A375 (cell line): ENCODE data around the gene NFATC2IP.

GRCh38 chr16:28915309-28915684 lies 9.7 kb downstream of the RABEP2 start:
- RAMPAGE, long total RNA: no peak

GRCh38 chr16:28925313-28926233 lies 535 bp upstream of the RABEP2 start:
- RAMPAGE, long total RNA: no peak

DNA sequence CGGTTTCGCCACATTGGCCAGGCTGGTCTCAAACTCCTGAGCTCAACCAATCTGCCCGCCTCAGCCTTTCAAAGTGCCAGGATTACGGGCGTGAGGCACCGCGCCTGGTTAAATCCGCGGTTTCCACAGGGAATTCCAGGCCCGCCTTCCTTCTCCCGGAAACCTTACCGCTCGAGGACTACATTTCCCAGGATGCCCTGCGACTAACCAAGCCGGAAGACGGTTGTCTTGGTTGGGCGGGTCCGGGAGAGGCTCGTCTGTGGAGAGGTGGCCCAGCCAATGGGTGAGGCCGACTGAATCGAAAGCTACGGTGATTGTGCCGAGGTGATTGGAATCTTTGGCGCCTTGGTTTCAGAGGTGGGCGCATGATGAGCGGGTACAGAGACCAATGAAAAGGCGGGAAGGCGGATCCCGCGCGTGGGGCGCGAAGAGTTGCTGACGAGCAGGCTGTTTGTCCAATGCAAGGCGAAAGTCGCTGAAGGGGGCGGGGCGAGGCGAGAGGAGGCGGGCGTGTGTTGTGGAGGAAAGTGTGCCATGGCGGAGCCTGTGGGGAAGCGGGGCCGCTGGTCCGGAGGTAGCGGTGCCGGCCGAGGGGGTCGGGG lies at the start of gene NFATC2IP:
Gene NFATC2IP (plus strand): TSS at position 460 of the 602 bp plus-strand sequence.
- RAMPAGE, long total RNA: no peak

DNA sequence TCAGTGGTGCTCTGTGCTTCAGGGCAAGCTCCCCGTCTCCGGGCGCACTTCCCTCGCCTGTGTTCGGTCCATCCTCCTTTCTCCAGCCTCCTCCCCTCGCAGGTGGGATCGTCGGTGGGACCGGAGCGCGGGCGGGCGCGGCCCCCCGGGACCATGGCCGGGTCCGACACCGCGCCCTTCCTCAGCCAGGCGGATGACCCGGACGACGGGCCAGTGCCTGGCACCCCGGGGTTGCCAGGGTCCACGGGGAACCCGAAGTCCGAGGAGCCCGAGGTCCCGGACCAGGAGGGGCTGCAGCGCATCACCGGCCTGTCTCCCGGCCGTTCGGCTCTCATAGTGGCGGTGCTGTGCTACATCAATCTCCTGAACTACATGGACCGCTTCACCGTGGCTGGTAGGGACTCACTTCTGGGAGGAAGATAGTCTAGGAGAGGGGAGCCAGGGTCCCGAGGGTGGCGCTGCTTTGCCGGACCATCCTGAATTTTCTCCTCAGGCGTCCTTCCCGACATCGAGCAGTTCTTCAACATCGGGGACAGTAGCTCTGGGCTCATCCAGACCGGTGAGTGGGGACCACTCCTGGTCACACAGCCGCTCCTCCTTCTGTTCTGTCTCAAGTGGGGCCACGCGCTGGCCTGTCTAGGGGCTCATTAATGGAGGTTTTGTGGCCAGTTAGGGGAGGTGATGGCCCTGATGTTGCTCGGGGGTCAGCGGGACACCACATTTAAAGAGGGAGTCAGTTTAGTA lies 593 bp downstream of the SPNS1 start:
- RAMPAGE, long total RNA: no peak

DNA sequence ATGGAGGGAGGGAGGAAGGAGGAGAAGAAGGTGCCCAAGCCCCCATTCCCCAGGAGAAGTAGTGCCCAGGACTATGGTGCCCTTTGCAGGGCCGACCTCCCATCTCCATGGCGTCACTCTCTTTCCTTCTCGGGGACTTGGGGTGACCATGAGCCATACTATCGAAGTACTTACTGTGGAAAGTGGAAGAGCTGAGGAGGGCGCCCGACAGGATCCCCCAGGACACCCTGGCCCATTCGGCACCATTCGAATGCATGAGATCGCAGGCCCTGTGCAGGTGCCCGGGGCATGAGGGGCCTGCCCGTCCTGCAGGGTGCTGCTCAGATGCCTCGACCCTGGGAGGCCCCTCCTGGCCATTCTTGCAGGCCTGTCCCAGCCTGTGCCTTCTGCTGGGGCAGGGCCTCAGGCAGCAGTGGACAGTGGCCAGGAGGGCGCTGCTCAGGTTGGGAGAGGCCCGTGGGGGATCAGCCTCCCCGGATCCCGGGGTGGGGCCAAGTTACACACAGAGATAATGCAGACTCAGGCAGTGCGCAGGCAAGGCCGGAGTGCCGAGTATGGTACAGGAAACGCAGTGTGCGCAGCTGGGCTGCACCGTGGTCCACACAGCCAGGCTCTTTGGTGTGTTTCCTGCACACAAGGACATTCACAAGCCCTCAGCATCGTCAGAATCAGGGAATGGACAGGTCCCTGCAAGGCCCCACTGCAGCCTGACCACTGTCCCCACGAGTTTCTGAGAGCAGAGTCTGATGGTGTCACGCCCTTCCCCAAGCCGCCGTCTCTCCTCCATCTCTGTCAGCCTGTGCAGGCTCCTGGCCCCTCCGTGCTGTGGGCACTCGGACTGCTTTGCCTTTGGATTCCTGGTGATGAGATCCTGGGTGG lies 147.6 kb downstream of the LAT start:
- RAMPAGE, long total RNA: no peak

DNA sequence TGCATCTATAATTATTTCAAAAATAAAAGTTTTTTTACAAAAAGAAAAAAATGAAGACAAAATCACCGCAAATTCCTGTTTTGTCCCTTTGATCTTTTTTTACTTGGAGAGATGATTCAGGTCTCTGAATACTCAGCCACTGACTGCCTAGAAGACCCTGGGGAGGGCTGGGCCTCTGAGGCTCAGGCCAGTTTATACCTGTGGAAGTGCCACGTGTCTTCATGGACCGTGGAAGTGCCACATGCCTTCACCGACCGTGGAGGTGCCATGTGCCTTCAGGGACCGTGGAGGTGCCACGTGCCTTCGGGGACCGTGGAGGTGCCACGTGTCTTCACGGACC lies 170.6 kb downstream of the LAT start:
- RAMPAGE, long total RNA: no peak

GRCh38 chr16:29156817-29157639 lies 172.2 kb downstream of the LAT start:
- RAMPAGE, long total RNA: no peak

- RAMPAGE, long total RNA: no peak
Observed at GRCh38 chr16:29158647-29159264, 173.9 kb downstream of the LAT start.

DNA sequence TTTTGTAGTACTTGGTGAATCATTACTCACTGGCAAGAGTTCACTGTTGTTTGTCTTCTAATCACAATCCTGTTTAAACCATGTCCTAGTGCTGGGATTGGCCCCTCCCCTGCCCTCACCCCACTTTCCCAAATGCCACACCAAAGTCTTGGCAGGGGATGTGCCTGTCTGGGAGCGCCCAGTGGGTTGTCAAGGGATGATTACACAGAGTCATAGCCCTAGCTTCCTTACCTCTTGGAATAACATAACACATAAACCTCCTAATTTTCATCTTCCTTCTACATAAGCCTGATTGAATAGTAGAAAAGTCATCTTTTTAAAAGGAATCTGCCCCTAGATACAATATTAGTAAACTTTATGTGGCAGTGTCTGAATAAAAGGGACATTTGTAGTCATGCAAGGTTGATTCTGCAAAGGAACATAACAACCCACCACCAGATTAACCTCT lies 187.6 kb downstream of the LAT start:
- RAMPAGE, long total RNA: no peak

GRCh38 chr16:29200161-29200952 lies 206.2 kb downstream of the NPIPB11 start:
- RAMPAGE, long total RNA: no peak

- RAMPAGE, long total RNA: no peak
Observed at GRCh38 chr16:29220001-29220286, 186.6 kb downstream of the NPIPB11 start.

DNA sequence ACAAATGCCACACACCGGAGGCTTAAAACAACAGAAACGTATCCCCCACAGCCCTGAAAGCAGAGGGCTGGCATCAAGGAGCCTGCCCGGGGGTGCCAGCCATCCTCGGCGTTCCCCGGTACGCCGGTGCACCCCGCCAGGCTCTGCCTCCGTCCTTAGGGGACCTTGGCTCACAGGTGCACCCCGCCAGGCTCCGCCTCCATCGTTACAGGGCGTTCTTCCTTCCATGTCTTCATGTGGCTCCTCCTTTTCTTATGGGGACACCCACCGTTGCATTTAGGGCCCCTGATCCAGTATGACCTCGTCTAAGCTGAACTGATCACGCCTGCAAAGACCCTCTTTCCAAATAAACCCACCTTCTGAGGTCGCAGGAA lies 151.5 kb downstream of the NPIPB11 start:
- RAMPAGE, long total RNA: no peak

DNA sequence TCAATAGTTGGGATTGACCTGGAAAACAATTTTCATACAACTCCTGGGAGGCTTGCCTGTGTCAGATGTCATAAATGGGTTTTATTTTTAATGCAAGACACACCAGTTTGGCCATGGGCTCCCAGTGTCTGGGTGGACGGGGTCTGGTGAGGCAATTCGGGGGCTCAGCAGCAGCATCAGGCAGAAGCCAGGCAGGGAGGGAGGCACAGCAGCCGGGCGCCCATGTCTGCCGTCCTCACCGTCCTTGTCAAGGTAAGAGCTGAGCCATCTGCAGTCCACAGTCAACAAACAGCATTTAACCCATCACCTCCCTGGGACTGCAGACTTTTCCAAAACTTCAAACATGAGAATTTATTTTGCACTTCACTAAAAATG lies 150.5 kb downstream of the NPIPB11 start:
- RAMPAGE, long total RNA: no peak

- RAMPAGE, long total RNA: no peak
Observed at GRCh38 chr16:29259381-29260543, 146.7 kb downstream of the NPIPB11 start.

GRCh38 chr16:29271679-29272063 lies 134.8 kb downstream of the NPIPB11 start:
- RAMPAGE, long total RNA: no peak

- RAMPAGE, long total RNA: no peak
Observed at GRCh38 chr16:29313041-29313743, 93.3 kb downstream of the NPIPB11 start.

DNA sequence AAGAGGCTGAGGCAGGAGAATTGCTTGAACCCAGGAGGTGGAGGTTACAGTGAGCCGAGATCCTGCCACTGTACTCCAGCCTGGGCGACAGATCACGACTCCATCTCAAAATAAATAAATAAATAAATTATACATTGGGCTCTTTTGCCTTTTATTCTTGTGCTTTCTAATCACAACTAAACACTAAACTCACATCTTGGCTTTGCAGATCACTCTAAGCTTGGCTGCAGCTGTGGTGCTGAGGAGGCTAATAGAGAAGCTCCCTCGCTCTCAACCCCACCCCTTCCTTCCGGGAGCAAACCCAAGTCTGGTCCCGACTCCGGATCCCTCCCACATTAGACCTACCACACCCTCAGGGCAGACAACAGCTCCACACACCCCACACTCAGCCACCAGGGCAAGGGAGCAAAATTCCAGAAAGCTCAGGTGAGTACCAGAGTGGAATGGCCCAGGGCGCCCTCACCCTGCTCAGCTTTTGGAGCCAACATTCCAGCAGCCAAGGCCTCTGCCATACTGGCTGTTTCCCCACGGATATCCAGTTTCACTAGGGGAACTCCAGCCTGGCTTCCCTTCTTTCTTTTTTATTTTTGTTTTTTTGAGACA lies 9.9 kb downstream of the SULT1A4 start:
- RAMPAGE, long total RNA: no peak

GRCh38 chr16:29594247-29595432 lies 68.4 kb upstream of the SPN start:
- RAMPAGE, long total RNA: no peak

DNA sequence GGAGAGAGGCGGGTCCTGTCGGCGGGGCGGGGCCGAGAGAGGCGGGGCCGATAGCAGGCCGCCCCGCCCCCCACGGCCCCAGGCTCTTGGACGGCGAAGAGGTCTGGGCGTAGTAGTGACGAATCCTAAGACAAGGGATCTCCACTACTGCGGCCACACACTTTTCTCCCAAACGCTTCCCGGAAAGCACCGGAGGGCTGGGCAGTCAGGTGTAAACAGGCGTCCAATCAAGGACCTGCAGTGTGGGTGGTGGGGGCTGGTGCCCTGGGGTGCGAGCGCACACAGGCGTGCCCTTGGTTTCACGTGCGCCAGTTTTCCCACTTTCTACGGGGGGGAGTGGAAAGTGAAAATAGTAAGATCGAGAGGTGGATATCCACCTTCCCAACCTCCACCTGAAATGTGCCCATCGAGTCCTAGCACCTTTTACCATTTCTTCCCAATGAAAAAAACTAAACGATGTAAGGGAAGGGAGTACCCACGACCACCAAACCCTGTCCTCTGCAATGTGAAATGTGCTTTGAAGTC lies 67.6 kb upstream of the SPN start:
- RAMPAGE, long total RNA: no peak

- RAMPAGE, long total RNA: no peak
Observed at GRCh38 chr16:29611607-29611986, 51.5 kb upstream of the SPN start.